ENCODE measurements around a stretch of chr2.

DNA sequence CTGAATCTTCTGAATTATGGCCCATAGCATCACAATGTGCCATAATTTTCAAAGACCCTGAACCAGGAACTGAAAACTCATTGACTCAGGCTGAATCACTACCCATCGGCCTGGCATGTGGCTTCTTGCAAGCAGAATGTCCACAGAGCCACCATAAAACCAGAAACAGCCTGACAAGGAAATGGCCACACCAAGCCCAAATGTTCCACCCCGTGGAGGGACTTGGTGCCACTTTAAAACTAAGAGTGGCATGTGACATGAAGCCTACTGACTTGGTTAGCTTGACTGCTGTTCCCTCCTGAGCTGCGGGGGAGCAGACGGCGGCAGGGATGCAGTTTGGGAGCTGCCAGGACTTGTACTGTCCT, 71.2 kb upstream of the RBM44 start:
- PRO-cap = no peak
- RAMPAGE, long total RNA, 4 experiments = no peak in any of the 4 experiments

- PRO-cap = no peak
- RAMPAGE, long total RNA, 4 experiments = no peak in any of the 4 experiments
Observed at GRCh38 chr2:237755415-237756075, 43.0 kb upstream of the RBM44 start.

DNA sequence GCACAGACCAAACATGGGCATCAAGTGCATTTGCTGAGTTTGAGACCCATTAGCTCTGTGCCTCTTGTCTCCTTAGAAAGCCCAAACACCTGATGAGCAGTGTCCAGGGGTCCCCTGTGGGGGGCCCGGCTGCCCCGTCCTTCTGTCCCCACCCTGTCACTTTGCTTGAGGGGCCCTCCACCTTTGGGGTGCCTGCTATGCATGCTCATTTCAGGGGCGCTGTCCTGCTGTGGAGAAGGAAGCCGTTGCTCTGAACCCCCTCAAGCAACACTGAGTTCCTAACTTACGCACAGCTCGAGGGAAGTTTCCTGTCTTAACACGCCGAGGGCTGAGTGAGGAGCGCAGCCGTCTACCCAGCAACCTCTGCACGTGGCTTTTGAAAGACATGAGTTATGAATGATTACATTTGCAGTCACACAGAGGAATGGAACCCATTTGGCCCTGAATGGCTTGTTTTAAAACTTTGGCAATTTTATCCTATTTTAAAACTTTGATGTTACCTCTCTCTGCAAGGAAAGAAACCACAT, 13.9 kb downstream of the RAMP1 start:
- PRO-cap = bidirectional peak, plus-strand start at position 403 of the sequence, minus-strand start at position 272 of the sequence
- RAMPAGE, long total RNA, 4 experiments = no peak in any of the 4 experiments

DNA sequence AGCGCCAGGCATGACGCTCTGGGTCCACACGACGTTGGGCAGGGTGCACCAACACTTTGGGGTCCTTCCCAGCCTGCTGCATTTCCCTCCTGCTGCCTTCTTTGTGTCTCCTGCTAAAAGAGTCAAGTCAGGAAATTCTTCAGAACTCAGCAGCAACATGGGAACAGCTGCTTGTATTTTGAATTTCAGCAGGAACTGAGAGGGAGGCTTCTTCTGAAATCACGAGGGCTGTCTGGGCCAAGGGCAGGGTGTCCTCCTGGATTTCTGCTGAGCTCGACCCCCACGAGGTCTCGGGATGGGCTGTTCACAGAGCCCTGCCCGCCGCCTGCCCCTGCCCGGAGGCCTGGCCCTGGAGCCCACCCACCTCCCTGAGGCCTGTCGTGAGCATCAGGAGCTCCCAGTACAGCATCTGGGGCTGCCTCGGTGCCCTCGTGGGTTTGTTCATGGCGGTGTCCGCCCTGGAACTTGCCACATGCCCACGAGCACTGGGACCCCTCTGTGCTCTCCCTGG, 25.6 kb downstream of the RAMP1 start:
- PRO-cap = no peak
- RAMPAGE, long total RNA, 4 experiments = no peak in any of the 4 experiments

DNA sequence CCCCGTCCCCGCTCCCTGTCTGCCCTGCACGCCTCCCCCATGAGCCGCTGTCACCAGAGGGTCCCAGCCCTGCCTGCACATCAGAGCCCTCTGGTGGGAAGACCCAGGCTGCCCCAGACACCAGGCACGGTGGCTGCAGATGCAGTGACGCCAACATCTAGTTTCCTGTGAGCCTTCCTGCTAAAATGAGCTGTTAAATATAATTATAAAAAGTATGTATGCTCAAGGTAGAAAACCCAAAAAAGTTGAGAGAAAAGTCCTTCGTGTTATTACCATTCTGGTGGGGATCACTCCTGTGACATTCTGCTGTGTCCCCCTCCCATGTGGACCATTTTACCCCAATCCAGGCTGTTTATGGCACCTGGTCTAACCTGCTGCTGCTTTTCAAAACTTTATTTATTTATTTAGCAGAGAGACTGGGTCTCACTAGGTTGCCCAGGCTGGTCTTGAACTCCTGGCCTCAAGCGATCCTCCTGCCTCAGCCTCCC, 43.3 kb downstream of the RAMP1 start:
- PRO-cap = no peak
- RAMPAGE, long total RNA, 4 experiments = no peak in any of the 4 experiments

DNA sequence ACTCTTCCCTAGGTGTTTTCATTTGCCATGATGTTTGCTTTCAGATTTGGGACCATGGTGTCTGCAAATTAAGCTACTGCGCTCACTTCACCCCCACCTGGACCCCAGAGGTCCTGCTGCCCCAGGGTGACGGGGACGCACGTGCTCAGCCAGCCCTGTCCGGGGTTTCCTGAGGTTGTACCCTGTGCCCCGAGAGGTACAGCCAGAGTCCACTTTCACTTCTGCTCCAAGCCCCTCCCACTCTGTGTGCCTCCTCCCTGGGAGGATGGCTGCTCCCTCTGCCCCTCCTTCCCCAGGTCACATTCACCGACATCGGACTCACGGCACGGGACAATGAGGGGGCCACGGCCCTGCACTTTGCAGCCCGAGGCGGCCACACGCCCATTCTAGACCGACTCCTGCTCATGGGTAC, 7.4 kb downstream of the ESPNL start:
- PRO-cap = no peak
- RAMPAGE, long total RNA, 4 experiments = no peak in any of the 4 experiments

GRCh38 chr2:238167297-238167661, 8.5 kb downstream of the ERFE start:
- PRO-cap = no peak
- RAMPAGE, long total RNA, 4 experiments = no peak in any of the 4 experiments

DNA sequence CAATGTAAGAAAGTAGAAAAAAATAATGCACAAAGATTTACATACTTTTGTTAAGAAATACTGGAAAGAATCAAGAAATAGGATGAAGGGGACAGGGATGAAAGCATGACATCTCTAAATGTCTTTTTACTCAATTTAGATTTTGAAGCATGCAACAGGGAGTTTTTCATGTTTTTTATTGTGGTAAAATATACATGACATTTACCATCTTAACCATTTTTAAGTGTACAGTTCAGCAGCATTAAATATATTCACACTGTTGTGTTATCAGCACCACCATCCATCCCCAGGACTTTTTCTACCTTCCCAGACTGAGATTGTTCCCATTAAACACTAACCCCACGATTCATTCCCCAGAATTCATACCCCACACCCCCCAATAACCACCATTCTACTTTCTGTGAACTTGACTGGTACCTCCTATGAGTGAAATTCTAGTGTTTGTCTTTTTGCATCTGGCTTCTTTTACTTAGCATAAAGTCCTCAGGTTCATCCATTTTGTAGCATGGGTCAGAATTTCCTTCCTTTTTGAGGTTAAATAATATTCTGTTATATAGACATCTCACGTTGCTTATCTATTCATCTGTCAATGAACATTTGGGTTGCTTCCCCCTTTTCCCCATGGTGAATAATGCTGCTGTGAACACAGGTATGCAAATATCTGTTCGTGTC, 18.5 kb downstream of the ERFE start:
- PRO-cap = no peak
- RAMPAGE, long total RNA, 4 experiments = no peak in any of the 4 experiments

- PRO-cap = no peak
- RAMPAGE, long total RNA, 4 experiments = no peak in any of the 4 experiments
Observed at GRCh38 chr2:238184781-238185326, 18.6 kb downstream of the ILKAP start.

GRCh38 chr2:238247925-238248567, 8.2 kb upstream of the HES6 start:
- PRO-cap = no peak
- RAMPAGE, long total RNA, 4 experiments = no peak in any of the 4 experiments

GRCh38 chr2:238261841-238262230, 22.0 kb upstream of the HES6 start:
- PRO-cap = no peak
- RAMPAGE, long total RNA, 4 experiments = no peak in any of the 4 experiments

DNA sequence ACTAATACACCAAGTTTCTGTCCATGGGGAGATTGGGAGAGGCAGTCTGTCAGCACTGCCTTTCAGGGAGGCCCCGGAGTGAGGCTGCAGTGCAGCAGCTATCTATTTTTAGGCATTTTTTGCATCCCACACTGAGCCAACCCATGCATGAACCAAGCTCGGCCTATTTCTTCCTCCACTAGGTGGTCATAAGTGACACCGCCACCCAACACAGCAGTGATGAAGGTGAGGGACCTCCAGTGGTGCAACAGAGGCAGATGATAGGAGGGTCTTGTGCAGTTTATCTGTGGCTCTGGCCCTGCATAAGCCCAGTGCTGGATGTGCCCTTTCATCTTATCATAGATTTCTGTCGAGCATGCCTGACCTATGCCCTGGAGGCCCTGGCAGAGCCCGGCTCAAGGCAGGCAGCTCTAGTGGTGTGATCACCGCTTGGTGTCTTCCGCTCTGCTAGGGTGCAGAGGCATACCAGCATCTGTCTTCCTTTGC, 13.9 kb upstream of the TRAF3IP1 start:
- PRO-cap = no peak
- RAMPAGE, long total RNA, 4 experiments = no peak in any of the 4 experiments

DNA sequence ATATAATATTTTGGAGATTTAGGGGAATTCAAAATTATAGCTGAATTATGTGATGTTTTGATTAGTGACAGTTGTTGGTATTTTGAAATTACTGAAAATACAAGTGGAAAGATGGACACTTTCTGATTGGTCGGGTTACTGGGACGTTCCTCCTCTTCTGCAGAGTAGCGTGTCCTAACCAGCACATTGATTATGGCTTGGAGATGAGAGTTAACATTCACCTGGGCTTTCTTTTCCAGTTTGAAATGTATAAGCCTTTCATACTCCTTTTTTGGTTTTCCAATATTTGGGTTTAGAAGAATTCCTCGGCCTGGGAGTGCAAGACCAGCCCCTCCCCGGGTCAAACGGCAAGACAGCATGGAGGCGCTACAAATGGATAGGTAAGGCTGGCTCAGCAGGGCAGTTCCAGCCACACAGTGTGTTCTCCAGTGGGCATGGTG, 28.7 kb downstream of the TRAF3IP1 start:
- PRO-cap = no peak
- RAMPAGE, long total RNA, 4 experiments = no peak in any of the 4 experiments

- PRO-cap = no peak
- RAMPAGE, long total RNA, 4 experiments = no peak in any of the 4 experiments
Observed at GRCh38 chr2:238381491-238382071, 45.1 kb upstream of the ASB1 start.

- PRO-cap = unidirectional peak, minus-strand start at chr2:238644172
- RAMPAGE, long total RNA, 4 experiments = no peak in any of the 4 experiments
Observed at GRCh38 chr2:238644008-238644523, 203.8 kb upstream of the TWIST2 start.

- PRO-cap = no peak
- RAMPAGE, long total RNA, 4 experiments = no peak in any of the 4 experiments
Observed at GRCh38 chr2:238845799-238846156, 2.1 kb upstream of the TWIST2 start.

DNA sequence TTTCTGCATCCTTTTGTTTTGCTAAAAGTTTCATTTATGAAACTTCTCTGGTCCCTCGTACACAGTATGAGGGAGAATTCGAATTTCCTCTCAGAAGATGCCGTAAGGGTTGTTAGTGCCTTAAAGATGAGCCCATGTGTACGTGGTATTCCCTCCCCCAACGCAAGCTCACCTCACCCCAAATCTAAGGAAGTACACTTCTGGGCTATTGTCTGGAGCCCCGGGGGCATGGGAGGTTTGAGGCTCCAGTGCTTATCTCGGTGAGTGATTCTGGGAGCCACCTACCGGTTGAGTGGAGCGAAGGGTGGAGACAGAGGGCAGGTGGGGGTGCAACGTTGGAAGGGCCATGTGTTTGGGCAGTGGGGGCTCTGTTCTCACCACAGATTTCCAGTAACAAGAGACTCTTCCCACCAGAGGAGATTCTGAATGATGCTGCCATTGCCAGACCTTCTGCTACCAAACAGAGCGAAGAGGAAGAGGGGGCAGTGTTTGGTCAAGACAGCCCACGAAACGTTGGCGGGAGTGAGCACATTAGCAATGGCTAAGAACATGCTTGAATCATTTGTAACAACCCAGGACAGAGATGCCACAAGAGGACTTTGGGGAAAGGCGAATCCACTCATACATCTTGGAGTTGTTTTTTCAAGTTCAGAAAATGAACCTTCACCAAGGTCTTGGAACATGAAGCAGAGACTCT, 38.6 kb downstream of the TWIST2 start:
- PRO-cap = no peak
- RAMPAGE, long total RNA, 4 experiments = no peak in any of the 4 experiments

- PRO-cap = no peak
- RAMPAGE, long total RNA, 4 experiments = no peak in any of the 4 experiments
Observed at GRCh38 chr2:238907413-238908262, 59.8 kb downstream of the TWIST2 start.

GRCh38 chr2:238938198-238938932, 90.5 kb downstream of the TWIST2 start:
- PRO-cap = no peak
- RAMPAGE, long total RNA, 4 experiments = no peak in any of the 4 experiments

- PRO-cap = no peak
- RAMPAGE, long total RNA, 4 experiments = no peak in any of the 4 experiments
Observed at GRCh38 chr2:239126413-239126675, 274.5 kb downstream of the HDAC4 start.

All from esophagus squamous epithelium (tissue), 4 donors.